ENCODE measurements around the genes SOWAHB, CNOT6L and FRAS1.

GRCh38 chr4:76892551-76893208, 5.3 kb downstream of the SOWAHB start:
- RRBS: no CpG with 5 or more reads among the region's 5 CpGs
CAGE:
- cytosol, long polyA plus RNA: no peak
- long polyA plus RNA: no peak
- nucleus, long polyA plus RNA: no peak

DNA sequence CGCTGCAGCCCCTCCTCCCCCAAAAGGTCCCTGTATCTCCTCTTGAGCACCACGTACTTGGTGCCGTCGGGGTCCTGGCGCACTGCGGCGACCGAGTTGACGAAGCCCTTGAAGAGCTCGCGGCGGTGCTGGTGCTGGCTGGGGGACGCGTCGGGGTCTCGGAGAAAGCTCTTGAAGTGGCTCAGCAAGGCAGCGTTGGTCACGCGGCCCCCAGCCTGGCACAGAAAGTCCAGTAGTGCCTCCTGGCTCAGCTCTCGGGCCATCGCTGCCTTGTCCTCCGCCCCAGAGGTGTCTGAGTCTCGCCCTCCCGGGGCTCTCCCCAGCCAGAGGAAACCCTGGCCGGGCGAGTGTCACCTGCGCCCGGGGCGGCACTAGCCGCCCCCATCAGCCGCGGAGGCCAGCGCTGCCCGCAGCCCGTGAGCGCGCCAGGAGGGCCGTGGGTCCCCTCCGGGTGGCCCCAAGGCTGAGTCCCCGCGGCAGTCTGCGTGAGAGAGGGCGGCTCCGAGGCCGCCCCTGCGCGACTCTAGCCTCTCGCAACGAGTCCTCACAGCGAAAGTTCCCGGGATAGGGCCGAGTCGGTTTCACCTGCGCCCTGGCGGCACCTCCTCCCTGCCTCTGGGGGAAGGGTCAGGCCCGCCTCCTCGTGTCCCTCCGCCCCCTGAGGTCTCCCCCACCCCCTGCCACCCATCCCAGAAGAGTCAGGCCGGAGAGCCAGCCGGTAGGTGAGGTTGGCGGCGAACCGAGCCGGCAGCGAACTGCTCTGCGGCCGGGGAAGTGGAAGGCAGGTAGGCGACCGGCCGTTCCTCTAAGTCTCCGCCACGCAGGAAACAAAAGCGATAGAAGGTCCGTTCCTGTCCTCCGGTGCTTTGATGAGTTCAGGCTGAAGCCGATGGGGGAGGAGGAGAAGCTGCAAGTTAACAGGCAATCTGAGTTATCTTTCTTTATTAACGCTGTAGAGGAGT, at the start of gene SOWAHB:
Gene SOWAHB (minus strand): TSS at position 558 of the 962 bp plus-strand sequence.
- RRBS: 2% methylated on average over 17 of the region's 77 CpGs
CAGE:
- cytosol, long polyA plus RNA: no peak
- long polyA plus RNA: no peak
- nucleus, long polyA plus RNA: no peak

DNA sequence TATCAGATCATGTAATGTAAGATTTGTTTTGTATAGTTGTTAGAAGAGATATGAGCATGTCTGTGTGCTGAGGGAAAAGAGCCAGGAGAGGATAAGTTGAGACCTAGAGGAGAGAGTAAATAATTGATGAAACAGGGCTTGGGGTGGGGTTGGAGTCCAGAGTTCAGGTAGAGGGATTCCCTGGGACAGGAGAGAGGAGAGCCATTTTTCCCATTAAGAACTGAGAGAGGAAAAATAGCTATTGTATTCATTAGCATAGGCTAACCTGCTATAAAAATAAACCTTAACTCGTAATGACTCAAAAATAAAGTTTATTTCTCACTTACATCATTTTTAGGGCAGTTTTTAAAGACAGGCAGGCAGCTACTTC, 4.6 kb upstream of the SOWAHB start:
- RRBS: no CpG with 5 or more reads among the region's 1 CpG
CAGE:
- cytosol, long polyA plus RNA: no peak
- long polyA plus RNA: no peak
- nucleus, long polyA plus RNA: no peak

GRCh38 chr4:77002794-77003162, 53.2 kb downstream of the SEPTIN11 start:
- RRBS: no CpG with 5 or more reads among the region's 5 CpGs
CAGE:
- cytosol, long polyA plus RNA: no peak
- long polyA plus RNA: no peak
- nucleus, long polyA plus RNA: no peak

GRCh38 chr4:77012705-77013449, 62.9 kb downstream of the CCNI start:
- RRBS: no CpG with 5 or more reads among the region's 8 CpGs
CAGE:
- cytosol, long polyA plus RNA: no peak
- long polyA plus RNA: no peak
- nucleus, long polyA plus RNA: no peak

GRCh38 chr4:77048357-77048619, 27.5 kb downstream of the CCNI start:
- RRBS: no CpG with 5 or more reads among the region's 3 CpGs
CAGE:
- cytosol, long polyA plus RNA: start-site peak on the plus strand at chr4:77048466-77048473, 5 reads
- long polyA plus RNA: no peak
- nucleus, long polyA plus RNA: no peak

- RRBS: no CpG with 5 or more reads among the region's 13 CpGs
CAGE:
- cytosol, long polyA plus RNA: no peak
- long polyA plus RNA: no peak
- nucleus, long polyA plus RNA: no peak
Measured at GRCh38 chr4:77157429-77157510, 263 bp downstream of the CCNG2 start.

DNA sequence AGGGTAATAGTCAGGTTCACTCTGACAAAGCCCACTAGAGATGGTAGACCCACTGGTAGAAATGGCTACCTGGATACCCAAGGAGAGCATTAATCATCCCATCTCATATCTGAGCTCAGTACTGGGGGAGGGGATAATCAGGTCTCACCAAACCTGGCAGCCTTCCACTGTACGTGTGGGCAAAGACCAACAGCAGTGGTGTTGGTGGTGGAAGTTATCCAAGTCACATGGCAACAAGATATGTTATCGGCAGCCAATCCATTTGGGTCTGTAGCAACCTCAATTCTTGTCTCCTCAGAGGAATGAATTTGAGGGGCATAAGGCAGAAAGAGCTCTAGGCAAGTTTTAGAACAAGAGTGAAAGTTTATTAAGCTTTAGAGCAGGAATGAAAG, 67.0 kb upstream of the CXCL13 start:
- RRBS: no CpG with 5 or more reads among the region's 2 CpGs
CAGE:
- cytosol, long polyA plus RNA: no peak
- long polyA plus RNA: no peak
- nucleus, long polyA plus RNA: no peak

GRCh38 chr4:77757518-77757968, 61.6 kb downstream of the CNOT6L start:
- RRBS: no CpG with 5 or more reads among the region's 6 CpGs
CAGE:
- cytosol, long polyA plus RNA: no peak
- long polyA plus RNA: no peak
- nucleus, long polyA plus RNA: no peak

- RRBS: no CpG with 5 or more reads among the region's 8 CpGs
CAGE:
- cytosol, long polyA plus RNA: no peak
- long polyA plus RNA: no peak
- nucleus, long polyA plus RNA: no peak
Measured at GRCh38 chr4:77795031-77795978, 23.9 kb downstream of the CNOT6L start.

DNA sequence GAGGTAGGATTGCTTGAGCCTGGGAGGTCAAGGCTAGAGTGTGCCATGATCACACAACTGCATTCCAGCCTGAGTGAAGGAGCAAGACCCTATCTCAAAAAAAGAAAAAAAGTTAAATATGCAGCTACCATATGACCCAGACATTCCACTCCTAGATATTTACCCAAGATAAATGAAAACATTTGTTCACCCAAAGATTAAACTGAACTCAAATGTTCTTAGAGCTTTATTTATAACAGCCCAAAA, 20.4 kb downstream of the CNOT6L start:
CAGE:
- cytosol, long polyA plus RNA: no peak
- long polyA plus RNA: no peak
- nucleus, long polyA plus RNA: no peak

DNA sequence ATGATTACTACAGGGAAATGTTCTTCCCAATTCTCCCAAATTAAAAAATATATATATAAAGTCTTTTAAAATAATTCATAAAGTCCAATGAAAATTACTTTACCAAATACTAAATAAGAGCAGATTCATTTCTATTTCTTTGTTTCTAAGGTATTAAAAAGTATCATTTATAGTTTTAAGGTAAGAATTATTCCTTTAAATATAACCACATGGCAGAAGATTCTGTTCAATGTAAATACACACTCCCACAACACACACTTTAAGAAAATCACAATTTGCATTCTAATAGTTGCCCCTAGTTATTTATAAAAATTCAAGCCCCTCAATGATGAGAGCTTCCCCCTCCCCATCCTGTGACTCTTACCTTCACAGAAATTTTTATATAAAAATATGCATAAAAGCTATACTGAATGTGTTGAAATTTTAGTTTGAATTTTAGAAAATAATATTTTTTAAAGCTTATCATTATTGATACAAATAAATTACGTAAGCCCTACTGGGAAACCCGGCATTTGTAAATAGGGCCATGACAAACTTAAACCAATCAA, 2.9 kb downstream of the CNOT6L start:
- RRBS: no CpG with 5 or more reads among the region's 2 CpGs
CAGE:
- cytosol, long polyA plus RNA: no peak
- long polyA plus RNA: no peak
- nucleus, long polyA plus RNA: no peak

- RRBS: no CpG with 5 or more reads among the region's 35 CpGs
CAGE:
- cytosol, long polyA plus RNA: start-site peak on the minus strand at chr4:77819366-77819631, 11 reads
- long polyA plus RNA: start-site peak on the minus strand at chr4:77819023-77819642, 15 and 9 reads in 2 replicates
- nucleus, long polyA plus RNA: start-site peak on the minus strand at chr4:77819366-77819475, 8 reads
Measured at GRCh38 chr4:77819241-77819545, at the start of gene CNOT6L. Gene CNOT6L (minus strand): TSS chr4:77819368.

- RRBS: no CpG with 5 or more reads among the region's 5 CpGs
CAGE:
- cytosol, long polyA plus RNA: no peak
- long polyA plus RNA: no peak
- nucleus, long polyA plus RNA: no peak
Measured at GRCh38 chr4:77843288-77843992, 19.2 kb upstream of the MRPL1 start.

- RRBS: under 1% methylated on average over 23 of the region's 88 CpGs
CAGE:
- cytosol, long polyA plus RNA: start-site peak on the plus strand at chr4:78057319-78057356, 48 reads; start-site peak on the plus strand at chr4:78057600-78057605, 181 reads
- long polyA plus RNA: start-site peak on the plus strand at chr4:78057320-78057382, 36 and 29 reads in 2 replicates
- nucleus, long polyA plus RNA: start-site peak on the plus strand at chr4:78057320-78057350, 83 reads; start-site peak on the plus strand at chr4:78057557-78057605, 501 reads
Measured at GRCh38 chr4:78057117-78058225, at the start of gene FRAS1. Gene FRAS1 (plus strand): TSS chr4:78057323.

DNA sequence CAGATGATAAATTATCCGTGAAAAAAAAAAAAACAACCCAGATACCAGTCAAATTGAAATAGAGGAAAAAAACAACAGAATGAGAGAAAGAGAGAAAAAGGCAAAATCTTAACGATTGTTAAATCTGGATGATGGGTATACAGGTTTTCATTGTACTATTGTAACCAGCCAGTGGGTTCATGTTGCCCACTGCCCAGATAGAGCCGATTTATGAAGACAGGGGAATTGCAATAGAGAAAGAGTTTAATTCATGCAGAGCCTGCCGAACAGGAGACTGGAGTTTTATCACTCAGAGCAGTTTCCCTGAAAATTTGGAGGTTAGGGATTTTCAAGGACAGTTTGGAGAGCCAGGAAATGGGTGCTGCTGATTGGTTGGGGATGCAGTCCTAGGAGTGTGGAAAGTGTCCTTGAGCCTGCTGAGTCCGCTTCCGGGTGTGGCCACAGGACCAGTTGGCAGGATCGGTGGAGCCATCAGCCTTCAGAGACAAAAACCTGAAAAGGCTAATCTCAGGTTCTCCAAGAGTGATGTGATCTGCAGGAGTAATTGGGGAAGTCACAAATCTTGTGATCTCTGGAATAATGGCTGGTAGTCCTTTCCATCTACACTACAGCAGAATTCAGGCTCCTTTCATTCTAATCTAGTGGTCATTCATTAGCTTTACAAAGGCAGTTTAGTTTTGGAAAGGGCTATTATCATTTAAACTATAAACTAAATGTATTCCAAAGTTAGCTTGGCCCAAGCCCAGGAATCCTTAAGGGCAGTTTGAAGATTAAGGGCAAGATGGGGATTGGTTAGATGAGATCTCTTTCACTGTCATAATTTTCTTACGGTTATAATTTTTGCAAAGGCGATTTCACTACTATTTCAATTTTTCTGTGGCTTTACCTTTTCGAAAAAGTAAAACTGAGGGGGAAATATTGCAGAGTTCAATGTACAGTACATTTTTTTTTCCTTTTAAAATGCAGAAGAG, 56.0 kb upstream of the BMP2K start:
- RRBS: no CpG with 5 or more reads among the region's 10 CpGs
CAGE:
- cytosol, long polyA plus RNA: no peak
- long polyA plus RNA: no peak
- nucleus, long polyA plus RNA: no peak

DNA sequence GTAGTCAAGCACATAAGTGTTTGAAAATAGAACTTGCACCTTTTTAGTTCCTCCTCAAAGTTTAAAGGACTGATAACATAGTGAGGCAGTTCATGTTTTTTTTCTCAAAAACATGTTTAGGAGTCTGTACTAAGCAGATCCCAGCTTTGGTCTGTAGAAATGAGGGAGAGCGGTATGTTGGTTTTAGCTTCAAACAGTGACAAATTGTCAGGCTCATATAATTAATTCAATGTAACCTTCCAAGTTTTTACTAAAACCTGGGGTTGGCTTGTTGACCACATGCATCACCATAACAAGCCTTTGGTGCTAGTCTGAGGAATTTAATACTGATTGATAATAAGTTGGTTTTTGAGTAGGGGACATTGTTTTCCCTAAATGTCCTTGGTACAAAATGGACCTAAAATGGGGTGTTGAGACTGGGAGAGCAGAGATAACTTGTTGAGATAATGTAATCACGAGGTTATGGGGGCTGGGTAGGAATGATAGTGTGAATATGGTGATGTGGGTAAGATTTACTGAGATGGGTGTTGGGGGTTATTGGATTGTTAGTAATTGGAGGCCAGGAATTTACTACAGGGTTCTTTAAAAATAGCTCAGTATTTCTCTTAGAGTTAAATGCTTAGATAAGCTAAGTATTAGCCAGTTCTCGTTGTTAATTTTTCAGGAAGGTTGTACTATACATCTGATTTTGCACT, 3.8 kb downstream of the BMP2K start:
- RRBS: no CpG with 5 or more reads among the region's 3 CpGs
CAGE:
- cytosol, long polyA plus RNA: no peak
- long polyA plus RNA: no peak
- nucleus, long polyA plus RNA: no peak

DNA sequence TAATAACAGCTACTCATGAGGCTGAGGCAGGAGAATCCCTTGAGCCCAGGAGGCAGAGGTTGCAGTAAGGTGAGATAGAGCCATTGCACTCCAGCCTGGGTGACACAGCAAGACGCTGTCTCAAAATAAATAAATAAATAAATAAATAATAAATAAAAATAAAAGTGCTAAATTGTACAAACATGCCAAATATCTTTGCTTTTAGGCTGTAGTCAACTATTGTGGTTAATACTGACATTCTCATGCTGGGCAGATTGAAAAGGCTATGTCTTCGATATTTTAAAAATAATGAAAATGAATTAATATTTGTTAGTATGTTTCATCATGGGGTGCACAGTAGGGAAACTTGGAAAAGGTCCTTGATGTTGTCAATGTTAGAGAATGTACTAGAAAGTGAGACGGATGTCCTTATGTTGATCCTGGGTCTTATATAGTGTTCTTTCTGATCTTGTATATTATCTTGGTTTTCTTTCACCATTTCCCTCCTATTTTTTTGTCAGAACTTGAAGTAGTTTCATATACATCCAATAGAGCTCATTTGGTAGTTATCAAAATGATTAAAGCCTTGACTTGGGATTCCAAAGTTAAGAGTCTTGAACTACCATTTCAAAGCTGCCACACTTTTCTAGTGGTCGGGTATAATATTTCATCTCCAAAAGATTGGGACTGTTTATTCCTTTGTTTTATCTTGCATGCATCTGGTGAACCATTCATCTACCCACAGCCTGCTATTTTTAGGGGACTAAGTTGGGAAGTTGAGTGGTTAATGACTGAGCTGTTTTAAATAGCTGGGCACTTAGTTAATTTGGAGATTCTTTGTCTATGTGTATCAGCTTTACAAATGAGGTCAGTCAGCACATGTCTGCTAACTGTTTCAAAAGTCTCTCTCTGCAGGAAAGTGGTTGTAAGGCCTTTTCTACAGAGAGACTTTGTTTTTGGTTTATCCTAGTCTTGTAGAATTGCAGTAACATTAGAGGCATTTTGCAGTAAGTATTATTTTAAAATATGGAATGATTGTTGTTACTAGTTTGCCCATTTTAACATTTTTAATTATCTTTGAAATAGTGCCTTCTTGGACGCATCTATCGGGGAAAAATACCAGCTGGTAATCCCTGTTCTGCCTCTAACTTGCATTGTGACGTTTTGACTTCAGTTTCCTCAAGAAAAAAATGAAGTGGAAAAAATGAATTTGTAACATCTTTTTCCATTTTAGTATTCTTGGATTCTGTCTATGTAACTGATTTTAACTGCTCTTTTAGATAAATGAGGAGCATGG, 8.0 kb downstream of the BMP2K start:
- RRBS: no CpG with 5 or more reads among the region's 7 CpGs
CAGE:
- cytosol, long polyA plus RNA: no peak
- long polyA plus RNA: no peak
- nucleus, long polyA plus RNA: no peak

DNA sequence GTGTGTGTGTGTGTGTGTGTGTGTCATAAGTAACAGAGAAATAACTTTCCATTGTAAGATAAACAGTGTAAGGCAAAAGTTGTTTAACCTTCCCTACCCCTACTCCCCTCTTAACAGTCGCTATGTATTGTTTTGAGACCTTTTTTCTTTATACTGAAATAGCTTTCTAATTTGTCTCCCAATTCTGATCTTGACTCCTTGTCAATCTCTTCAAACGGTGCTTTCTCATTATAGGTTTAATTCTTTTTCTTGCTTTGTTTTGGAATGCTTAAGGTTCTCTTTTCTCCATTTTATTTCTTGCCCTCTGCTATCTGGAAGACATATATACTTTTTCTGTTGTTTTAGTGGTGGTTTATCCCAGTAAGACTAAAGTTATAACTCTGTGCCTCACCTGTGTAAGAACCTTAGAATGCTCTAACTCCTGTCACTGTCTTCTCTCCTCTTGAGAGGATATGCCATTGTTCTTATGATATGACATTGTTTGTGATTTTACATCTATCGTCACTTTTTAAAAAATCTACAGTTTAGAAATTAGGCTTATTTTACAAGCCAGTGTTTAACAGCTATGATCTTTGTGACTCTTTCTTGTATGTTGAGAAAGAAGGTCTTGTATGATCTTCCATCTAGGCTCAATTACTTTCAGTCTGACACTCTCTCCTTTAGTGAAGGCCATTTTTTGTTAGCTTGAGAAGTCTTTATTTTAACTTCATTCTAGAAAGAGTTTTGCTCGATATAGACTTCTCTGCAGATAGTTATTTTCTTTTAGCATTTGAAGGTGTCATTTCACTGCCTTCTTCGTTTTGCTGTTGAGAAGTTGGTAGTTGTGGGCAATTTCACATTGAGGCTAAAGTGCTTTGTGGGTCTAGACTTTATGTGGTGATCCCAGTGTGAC, 25.5 kb downstream of the BMP2K start:
- RRBS: no CpG with 5 or more reads among the region's 5 CpGs
CAGE:
- cytosol, long polyA plus RNA: no peak
- long polyA plus RNA: no peak
- nucleus, long polyA plus RNA: no peak

DNA sequence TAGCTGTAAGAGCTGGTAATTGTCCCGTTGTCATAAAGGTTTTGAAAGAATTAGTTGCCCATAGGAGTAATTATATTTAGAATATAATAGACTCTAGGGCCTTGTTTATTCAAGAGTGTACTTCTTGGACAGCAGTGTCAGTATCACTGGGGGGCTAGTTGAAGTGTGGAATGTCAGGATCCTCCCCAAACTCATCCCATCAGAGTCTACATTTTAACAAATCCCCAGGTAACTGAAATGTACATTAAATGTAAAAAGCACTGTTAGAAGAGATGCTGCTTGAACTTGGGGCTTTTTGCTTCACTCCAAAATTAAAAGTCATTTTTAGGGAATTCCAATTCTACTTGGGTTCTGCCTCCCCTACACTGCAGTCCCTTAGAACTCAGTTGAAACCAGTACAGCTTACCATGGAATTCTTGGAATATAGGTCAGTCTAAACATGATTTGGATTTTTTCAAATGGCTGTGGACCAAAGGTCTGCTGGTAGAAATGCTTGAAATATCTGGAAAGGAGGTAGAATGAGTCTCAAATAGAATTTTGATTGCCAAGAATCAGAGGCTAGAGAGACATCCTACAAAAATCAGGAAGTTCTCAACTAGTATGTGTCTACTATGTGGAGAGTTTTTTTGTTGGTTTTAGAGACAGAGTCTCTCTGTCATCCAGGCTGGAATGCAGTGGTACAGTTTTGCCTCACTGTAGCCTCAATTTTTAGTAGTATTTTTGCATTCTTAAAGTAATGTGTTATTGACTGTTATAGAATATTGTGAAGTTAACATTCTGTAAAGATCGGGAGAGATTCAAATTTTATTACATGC, 53.8 kb downstream of the PAQR3 start:
- RRBS: no CpG with 5 or more reads among the region's 2 CpGs
CAGE:
- cytosol, long polyA plus RNA: no peak
- long polyA plus RNA: no peak
- nucleus, long polyA plus RNA: no peak